Measurements from ENCODE around the gene BRSK2.

DNA sequence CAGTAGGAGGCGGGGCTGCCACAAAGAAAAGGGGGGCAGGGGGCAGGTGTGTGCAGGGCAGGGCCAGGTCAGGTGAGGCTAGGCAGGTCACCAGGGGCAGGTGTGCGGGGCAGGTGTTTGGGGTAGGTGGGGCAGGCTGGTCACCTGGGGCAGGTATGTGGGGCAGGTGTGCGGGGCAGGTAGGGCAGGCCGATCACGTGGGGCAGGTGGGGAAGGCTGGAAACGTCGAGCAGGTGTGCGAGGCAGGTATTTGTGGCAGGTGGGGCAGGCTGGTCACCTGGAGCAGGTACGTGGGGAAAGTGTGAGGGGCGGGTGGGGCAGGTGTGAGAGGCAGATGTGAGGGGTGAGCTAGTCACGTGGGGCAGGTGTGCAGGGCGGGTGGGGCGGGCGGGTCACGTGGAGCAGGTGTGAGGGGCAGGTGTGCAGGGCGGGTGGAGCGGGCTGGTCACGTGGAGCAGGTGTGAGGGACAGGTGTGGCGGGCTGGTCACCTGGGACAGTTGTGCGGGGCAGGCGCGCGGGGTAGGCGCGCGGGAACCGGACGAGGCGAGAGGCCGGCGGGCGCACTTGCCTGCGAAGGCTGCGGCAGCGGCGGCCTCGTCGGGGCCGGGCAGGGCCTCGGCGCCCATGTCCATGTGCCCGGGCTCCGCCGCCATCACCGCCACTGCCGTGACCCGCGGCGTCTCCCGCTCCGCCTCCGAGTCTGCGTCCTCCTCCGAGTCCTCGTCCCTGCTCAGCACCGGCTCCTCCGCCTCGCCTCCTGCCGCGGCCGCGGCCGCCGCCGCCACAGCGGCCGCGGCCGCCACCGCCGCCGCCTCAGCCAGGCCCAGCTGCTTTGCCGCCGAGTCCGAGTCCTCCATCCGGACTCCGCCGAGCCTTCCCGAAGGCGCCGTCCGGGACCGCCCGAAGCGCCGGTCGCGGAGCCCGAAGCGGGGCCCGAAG lies 562 bp downstream of the DEAF1 start:
CAGE:
- cytosol, long polyA minus RNA, result no peak
- cytosol, long polyA plus RNA, result start-site peak on the minus strand centred at position 857 of the sequence, 16 bp wide, 97 and 20 reads in 2 replicates
- long polyA plus RNA, result start-site peak on the minus strand centred at position 862 of the sequence, 18 bp wide, 94 and 69 reads in 2 replicates
- nucleus, long polyA minus RNA, result no peak
- nucleus, long polyA plus RNA, result no peak

DNA sequence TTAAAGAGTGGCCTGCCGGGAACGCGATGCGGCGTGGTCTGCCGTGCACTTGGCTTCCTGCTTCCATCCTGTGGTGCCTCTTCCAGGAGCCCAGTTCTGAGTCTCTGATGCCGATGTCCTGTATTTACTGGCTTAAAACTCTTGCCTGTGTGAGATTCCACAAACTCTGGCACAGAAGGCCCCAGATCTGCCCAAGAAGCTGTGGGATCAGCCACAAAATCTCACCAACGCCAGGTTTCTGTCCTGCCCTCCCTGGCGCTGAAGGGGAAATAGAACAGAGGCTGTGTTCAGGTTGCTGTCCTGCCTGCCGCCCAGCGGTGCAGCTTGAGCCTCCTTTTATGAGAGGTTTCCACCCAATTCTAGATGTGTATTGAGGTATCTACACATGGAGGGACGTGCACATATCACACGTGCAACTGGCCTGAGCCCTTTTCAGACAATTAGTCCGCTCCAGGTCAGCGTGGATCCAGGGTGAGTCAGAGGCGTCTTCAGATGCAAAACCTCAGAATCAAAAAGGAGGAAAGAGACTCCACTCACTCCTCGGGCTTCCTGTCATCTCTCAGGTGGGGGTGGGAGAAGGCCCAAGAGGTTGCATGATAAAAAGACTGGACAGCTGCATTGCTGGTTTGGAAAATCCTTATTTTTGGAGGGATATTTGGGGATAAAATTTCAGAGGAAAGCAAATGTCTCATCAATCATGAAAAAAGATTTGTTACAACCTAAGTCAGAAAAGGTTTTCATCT lies 2.3 kb downstream of the TMEM80 start:
CAGE:
- cytosol, long polyA minus RNA, result no peak
- cytosol, long polyA plus RNA, result no peak
- long polyA plus RNA, result no peak
- nucleus, long polyA minus RNA, result no peak
- nucleus, long polyA plus RNA, result no peak

CAGE:
- cytosol, long polyA minus RNA, result no peak
- cytosol, long polyA plus RNA, result no peak
- long polyA plus RNA, result no peak
- nucleus, long polyA minus RNA, result no peak
- nucleus, long polyA plus RNA, result no peak
Measured at GRCh38 chr11:737889-738408, 9.3 kb upstream of the TALDO1 start.

DNA sequence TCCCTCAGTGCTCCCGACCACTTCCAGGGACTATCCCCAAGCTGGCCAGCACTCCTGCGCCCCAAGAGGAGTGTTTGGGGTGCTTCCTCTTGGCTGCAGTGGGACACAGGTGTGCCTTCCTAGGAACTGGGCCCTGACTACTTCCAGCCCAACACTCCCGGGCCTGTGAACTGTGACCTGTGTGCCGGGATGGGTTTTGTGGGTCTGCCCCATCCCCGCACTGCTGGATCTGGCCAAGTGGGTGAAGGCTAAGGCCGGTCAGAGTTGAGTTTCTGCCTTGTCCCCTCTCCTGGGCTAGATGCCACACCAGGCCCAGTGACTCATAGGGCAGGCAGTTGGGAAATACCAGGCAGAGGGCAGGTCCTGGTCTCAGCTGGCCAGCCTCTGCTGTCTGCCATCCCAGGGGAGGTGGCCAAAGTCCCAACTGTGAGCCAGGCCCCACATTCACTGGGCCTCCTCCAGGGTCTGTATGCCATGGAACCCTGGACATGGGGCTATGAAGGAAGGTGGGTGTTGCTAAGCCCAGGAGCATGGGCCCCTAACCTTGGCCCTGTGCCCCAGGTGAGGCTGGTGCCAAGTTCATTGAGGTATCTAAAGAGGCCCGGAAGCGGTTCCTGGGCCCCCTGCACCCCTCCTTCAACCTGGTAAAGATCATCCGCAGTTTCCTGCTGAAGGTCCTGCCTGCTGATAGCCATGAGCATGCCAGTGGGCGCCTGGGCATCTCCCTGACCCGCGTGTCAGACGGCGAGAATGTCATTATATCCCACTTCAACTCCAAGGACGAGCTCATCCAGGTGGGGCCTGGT lies 2.6 kb downstream of the PNPLA2 start:
CAGE:
- cytosol, long polyA minus RNA, result no peak
- cytosol, long polyA plus RNA, result no peak
- long polyA plus RNA, result no peak
- nucleus, long polyA minus RNA, result no peak
- nucleus, long polyA plus RNA, result no peak

DNA sequence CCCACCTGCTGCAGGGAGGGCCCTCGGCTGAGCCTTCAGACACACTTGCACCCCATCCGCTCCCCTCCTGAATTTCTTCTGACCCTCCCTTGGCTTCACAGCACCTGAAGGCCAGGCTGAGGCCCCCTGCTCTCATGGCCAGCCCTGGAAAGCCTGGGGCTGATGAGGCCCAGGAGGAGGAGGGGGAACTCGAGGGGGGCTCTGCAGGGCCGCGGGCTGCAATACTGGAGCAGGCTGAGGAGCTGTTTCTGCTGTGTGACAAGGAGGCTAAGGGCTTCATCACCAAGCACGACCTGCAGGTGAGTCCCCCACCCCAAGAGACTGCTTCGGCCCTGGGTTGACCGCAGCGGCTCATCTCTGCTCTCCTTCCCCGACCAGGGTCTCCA lies 748 bp downstream of the CRACR2B start:
CAGE:
- cytosol, long polyA minus RNA, result no peak
- cytosol, long polyA plus RNA, result no peak
- long polyA plus RNA, result no peak
- nucleus, long polyA minus RNA, result no peak
- nucleus, long polyA plus RNA, result no peak

CAGE:
- cytosol, long polyA minus RNA, result no peak
- cytosol, long polyA plus RNA, result no peak
- long polyA plus RNA, result no peak
- nucleus, long polyA minus RNA, result no peak
- nucleus, long polyA plus RNA, result no peak
Measured at GRCh38 chr11:829886-830130, 2.1 kb downstream of the CRACR2B start.

GRCh38 chr11:834782-835344 lies 2.1 kb downstream of the CD151 start:
CAGE:
- cytosol, long polyA minus RNA, result no peak
- cytosol, long polyA plus RNA, result no peak
- long polyA plus RNA, result no peak
- nucleus, long polyA minus RNA, result no peak
- nucleus, long polyA plus RNA, result no peak

DNA sequence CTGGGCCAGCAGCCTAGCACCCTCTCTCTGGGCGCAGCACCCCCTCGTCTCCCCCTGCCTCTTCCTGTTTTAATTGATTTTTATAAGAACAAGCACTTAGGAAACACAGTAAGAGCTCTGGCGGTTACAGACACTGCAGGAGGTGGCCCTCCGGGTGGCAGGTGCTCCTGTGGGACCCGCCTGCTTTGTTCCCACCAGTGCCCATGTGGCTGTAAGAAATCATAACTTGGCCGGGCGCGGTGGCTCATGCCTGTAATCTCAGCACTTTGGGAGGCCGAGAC lies 18.4 kb downstream of the TSPAN4 start:
CAGE:
- cytosol, long polyA minus RNA, result no peak
- cytosol, long polyA plus RNA, result no peak
- long polyA plus RNA, result no peak
- nucleus, long polyA minus RNA, result no peak
- nucleus, long polyA plus RNA, result no peak

DNA sequence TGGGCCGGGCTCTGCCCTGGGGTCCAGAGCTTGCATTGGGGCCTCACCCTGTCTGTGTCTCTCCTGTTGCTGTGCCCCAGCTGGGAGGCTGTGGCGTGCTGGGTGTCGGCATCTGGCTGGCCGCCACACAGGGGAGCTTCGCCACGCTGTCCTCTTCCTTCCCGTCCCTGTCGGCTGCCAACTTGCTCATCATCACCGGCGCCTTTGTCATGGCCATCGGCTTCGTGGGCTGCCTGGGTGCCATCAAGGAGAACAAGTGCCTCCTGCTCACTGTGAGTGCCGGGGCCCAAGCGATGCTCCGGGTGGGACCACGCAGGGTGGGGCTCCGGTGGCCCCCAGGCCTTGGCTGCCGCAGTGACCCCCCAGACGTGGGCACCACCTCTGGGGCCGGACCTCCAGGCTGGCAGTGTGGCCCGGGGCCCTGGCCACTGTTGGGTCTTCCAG lies 19.8 kb downstream of the TSPAN4 start:
CAGE:
- cytosol, long polyA minus RNA, result no peak
- cytosol, long polyA plus RNA, result no peak
- long polyA plus RNA, result no peak
- nucleus, long polyA minus RNA, result no peak
- nucleus, long polyA plus RNA, result no peak

DNA sequence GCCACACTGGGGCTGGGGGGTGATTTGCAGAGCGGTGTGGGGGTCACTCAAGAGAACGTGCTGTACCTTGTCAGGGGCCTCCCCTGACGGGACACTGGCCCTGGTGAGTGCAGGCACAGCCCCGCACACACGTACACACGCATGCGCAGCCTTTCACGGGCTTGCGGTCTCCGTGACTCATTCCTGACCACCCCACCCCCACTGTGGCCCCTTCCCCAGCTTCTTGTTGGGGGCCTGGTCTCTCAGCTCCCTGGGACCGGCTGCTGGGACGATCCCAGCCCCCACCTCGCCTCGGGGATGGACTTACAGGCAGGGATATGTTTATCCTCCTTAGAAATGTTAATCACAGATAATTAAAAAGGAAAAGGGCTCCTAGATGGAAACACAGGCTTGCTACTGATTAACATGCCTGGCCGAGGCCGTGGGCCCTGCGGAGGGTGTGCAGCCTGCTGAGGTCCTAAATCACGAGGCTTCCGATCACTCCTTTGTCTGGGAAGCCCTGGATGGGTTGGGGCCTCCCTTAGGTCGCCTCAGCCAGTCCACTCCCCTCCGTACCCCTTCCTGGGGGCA lies 20.3 kb downstream of the TSPAN4 start:
CAGE:
- cytosol, long polyA minus RNA, result no peak
- cytosol, long polyA plus RNA, result no peak
- long polyA plus RNA, result no peak
- nucleus, long polyA minus RNA, result no peak
- nucleus, long polyA plus RNA, result no peak

GRCh38 chr11:970258-970867 lies 44.7 kb downstream of the AP2A2 start:
CAGE:
- cytosol, long polyA minus RNA, result no peak
- cytosol, long polyA plus RNA, result no peak
- long polyA plus RNA, result no peak
- nucleus, long polyA minus RNA, result no peak
- nucleus, long polyA plus RNA, result no peak

DNA sequence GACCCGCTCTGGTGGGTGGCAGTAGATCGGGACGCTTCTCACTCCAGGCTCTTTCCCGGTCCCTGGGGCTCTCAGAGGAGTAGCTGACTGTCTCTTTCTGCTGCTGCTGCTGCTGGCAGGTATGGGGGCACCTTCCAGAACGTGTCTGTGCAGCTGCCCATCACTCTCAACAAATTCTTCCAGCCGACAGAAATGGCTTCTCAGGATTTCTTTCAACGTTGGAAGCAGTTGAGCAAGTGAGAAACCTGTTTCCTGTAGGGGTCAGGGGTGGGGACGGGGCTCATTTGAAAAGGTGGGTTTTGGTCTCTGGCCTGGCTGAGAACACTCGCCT lies 27.6 kb downstream of the MUC6 start:
CAGE:
- cytosol, long polyA minus RNA, result no peak
- cytosol, long polyA plus RNA, result no peak
- long polyA plus RNA, result no peak
- nucleus, long polyA minus RNA, result no peak
- nucleus, long polyA plus RNA, result no peak

DNA sequence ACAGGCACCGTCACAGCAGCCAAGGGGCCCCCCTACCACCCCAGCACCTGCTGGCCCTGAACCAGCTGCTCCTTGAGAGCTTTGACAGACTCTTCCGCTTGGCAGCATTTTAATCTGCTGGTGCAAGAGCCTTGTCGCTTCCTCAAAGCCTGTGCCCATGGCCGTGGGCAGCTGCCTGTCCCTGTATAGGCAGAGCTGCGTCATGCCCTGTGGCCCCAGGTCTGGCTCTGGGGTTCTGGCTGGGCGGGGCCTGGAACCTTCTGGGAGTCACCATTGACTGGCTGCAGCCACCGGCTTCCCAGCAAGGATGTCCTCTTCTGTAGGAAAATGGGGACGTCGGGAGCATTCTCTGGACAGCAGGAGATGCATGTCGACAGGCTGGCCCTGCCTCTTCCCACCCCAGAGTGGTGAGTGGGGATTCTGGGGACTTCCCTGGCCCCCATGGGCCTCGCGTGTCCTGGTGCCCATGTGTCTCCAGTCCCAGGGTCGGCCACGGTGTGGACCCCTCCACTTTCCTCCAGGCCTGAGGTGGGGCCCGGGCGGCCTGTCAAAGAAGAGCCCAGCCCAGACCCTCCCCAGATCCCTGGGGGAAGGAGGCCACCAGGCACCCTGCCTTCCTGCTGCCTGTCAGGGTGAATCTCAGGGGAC lies 13.2 kb upstream of the MUC6 start:
CAGE:
- cytosol, long polyA minus RNA, result no peak
- cytosol, long polyA plus RNA, result no peak
- long polyA plus RNA, result no peak
- nucleus, long polyA minus RNA, result no peak
- nucleus, long polyA plus RNA, result no peak

DNA sequence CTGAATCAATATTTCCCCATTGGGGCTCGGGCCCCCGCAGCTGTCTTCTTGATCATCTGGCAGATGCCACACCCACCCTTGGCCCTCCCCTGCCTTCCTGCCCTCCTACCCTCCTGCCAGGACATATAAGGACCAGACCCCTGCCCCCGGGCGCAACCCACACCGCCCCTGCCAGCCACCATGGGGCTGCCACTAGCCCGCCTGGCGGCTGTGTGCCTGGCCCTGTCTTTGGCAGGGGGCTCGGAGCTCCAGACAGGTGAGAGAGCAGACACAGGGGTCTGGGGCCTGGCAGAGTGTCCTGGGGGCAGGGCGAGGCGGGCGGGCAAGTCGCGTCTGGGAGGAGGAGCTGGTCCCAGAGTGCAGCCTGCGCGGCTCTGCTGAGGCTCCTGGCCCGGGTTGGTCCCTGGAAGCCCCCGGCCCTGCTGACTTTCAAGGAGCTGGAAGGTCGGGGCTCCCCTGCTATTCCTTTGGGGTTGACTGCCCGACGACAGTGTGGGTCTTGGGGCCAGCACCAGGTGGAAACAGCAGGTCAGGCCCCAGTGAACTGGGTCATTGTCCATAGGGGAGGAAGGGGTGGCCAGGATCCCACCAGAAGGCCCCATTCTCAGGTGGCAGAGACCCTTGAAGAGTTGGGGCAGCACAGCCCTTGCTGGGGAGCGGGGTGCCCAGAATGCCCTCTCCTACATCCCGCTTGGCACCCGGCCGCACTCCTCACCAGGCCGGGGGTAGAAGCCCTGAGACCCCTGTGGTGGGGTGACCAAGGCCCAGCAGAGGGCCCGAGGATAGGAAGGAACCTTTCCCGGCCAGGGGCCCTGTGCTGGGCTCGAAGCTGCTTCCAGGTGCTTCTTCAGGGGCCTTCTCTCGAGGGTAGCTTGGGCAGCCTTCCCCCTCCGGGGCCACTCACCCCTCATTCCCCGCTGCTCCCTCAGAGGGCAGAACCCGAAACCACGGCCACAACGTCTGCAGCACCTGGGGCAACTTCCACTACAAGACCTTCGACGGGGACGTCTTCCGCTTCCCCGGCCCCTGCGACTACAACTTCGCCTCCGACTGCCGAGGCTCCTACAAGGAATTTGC lies 38.5 kb upstream of the MUC6 start:
CAGE:
- cytosol, long polyA minus RNA, result no peak
- cytosol, long polyA plus RNA, result no peak
- long polyA plus RNA, result no peak
- nucleus, long polyA minus RNA, result no peak
- nucleus, long polyA plus RNA, result no peak

DNA sequence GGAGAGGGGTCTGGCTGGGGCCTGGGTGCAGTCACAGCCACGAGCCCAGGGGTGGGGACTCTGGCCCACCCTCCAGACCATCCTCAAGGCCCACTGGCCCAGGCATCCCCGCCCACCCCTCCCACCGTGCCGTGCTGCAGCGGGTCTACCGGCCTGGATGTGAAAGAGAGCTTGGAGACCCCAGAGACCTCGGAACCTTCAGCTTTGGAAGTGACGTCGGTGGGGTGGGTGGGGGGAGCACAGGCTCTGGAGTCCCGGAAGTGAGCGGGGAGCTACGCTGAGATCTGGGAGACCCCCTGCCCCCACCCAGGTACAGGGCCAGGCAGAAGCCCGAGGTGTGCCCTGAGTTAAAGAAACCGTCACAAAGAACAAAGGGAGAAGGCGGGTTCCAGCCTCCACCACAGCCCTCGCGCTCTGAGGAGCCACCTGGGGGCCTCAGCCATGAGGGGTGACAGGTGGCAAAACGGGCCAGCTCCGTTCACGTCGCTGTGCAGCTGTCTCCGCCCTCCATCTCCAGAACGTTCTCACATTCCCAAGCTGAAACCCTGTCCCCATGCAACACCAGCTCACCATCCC lies 2.1 kb upstream of the MUC5B start:
CAGE:
- cytosol, long polyA minus RNA, result no peak
- cytosol, long polyA plus RNA, result no peak
- long polyA plus RNA, result no peak
- nucleus, long polyA minus RNA, result no peak
- nucleus, long polyA plus RNA, result no peak

GRCh38 chr11:1240671-1241285 lies 17.9 kb downstream of the MUC5B start:
CAGE:
- cytosol, long polyA minus RNA, result no peak
- cytosol, long polyA plus RNA, result no peak
- long polyA plus RNA, result no peak
- nucleus, long polyA minus RNA, result no peak
- nucleus, long polyA plus RNA, result no peak

DNA sequence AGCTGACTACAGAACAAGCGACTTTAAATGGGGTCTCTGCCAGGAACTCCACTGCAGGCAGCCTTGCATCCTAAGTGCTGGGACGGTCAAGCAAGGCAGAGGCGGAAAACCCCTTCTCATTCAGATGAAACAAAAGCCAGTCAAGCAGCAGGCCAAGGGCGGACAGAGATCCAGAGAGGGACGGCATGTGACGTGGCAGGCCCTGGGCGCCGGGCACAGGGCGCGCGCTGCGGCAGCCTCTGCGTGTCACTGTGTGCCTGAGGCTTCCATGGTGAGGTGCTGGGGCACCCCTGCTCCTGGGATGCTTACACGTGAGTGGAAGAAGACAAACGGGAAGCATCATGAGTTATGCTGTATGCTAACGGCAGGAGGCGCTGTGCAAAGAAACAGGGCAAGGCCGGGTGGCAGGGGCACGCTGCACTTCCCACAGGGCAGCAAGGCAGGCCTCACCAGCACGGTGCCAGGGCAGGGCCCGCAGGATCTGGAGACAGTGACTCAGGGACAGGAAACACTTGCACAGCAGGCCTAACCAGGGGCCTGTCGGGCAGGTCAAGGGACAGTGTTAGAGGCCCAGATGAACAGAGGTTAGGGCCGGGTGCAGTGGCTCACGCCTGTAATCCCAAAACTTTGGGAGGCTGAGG lies 6.1 kb downstream of the TOLLIP start:
CAGE:
- cytosol, long polyA minus RNA, result no peak
- cytosol, long polyA plus RNA, result no peak
- long polyA plus RNA, result no peak
- nucleus, long polyA minus RNA, result no peak
- nucleus, long polyA plus RNA, result no peak

DNA sequence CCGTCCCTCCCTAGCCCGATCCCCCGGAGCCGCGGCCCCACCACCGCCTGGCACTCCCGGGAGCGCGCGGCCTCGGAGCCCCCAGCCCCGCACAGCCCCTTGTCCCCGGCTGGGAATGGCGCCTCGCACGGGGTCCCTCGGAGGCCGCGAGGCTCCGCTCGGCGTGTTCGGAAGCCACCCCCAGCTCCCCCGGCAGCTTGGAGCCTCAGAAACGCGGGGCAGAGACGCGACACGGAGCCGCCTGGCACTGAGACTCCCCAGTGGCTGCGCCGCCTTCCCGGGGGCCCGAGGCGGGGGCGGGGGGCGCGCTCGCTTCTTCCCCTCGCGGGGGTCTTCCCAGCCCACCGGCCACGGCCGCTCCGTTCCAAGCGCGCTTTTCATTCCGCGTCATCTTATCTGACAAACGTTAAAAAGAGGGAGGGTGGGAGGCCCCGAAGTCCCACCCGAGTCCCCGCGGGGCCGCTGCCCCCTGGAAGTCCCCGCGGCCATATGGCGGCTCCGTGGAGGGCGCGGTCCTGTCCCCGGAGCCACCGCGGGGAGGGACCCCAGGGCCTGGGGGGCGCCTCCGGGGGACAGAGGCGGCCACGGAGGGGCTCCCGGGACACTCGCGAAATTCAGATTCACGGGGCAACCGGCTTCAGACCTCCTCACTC lies 27.9 kb upstream of the TOLLIP start:
CAGE:
- cytosol, long polyA minus RNA, result no peak
- cytosol, long polyA plus RNA, result no peak
- long polyA plus RNA, result no peak
- nucleus, long polyA minus RNA, result no peak
- nucleus, long polyA plus RNA, result no peak

DNA sequence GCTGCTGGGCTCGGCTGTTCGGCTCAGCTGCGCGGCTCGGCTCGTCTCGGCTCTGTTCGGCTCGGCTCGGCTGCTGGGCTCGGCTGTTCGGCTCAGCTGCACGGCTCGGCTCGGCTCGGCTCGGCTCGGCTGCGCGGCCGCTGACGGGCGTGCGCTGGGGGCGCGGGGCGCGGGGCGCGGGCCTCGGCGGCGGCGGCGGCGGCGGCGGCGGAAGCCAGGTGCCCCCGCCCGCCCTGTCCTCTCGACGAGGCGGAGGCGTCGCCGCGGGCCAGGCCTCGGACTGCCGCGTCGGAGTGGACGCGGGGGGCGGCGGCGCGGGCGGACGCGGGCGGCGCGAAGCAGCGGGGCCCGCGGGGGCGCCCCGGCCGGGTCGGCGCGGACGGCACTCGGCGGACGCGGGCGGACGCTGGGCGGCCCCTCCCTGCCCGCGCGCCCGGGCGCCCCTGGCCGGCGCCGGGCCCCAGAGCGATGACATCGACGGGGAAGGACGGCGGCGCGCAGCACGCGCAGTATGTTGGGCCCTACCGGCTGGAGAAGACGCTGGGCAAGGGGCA lies at the start of gene BRSK2:
Gene BRSK2 (plus strand): TSS at position 118 of the 554 bp plus-strand sequence.
CAGE:
- cytosol, long polyA minus RNA, result no peak
- cytosol, long polyA plus RNA, result no peak
- long polyA plus RNA, result no peak
- nucleus, long polyA minus RNA, result no peak
- nucleus, long polyA plus RNA, result no peak

DNA sequence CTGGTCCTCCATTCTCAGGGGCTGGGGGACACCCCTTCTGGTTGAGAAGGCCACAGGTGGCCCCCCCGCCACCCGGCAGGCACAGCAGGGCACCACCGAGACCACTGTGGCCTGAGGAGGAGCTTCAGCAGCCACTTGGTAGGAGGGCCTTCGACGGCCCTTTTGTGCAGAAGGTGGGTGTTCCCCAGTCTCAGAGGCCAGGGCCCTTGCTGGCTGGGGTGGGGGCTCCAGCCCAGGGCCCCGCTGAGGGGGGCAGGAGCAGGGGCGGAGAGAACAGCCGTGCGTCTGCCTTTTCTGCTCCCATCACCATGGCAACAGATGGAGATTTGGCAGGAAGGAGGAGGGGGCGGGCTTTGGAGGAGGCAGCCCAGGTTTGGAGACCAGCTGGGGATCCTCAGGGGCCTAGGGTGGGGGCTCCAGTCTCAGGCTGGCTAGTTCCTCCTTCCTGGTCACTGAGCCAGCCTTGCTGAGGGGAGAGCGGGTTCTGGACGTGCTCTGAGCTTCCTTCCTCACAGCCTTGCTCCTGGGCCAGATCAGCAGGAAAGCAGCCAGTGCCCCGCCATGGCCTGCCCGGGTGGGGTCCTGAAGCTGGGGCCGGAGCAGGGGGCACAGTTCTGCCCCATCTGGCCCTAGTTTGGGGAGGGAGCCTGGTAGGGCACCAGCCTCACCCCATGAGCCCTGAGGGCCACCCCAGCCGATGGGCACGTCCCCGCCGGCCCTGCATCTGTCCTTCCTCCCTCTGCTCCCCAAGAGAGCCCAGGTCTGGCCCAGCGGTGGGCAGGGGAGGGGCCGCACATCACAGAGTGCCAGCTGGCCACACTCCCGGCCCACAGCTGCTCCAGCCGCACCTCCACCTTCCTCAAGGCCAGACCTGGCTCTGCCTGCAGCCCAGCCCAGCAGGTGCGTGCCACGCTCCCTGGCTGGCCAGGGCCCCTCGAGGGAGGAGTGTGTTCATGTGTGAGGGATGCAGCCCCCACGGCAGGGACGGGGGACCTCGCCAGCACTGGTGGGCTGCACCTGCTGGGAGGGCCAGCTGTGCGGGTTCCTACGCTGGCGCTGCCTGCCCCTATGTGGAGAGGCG lies 21.3 kb downstream of the BRSK2 start:
CAGE:
- cytosol, long polyA minus RNA, result no peak
- cytosol, long polyA plus RNA, result no peak
- long polyA plus RNA, result no peak
- nucleus, long polyA minus RNA, result no peak
- nucleus, long polyA plus RNA, result no peak

All from keratinocyte (primary cell).